ENCODE measurements around a stretch of chr2.

DNA sequence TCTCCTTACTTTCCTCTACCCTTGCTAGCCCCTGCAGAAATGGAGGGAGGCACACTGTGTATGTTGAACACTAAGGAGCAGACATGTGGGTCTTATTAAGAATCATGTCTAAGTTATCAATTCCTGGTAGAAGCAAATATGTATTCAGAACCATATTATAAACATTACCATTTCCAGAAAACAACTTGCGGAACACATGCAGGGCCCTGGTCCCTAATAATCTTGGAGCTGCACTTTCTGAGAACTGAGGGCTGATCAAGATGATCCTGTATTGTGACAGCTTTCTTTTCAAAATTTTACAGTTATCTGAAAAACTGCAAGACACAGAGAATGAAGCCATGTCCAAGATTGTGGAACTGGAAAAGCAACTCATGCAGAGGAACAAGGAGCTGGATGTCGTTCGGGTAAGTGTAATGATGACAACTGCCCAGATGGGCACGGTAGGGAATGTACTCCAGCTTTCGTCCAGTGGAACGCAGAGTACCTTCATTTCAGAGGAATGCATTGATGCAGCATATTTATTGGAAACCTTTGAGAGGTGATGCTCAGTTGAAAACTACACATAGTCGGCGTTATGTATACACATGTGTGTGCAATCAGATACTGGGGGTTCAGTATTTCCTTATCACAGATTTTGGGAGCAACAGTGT lies 100.3 kb downstream of the PRPF40A start:
- PRO-cap = no peak

DNA sequence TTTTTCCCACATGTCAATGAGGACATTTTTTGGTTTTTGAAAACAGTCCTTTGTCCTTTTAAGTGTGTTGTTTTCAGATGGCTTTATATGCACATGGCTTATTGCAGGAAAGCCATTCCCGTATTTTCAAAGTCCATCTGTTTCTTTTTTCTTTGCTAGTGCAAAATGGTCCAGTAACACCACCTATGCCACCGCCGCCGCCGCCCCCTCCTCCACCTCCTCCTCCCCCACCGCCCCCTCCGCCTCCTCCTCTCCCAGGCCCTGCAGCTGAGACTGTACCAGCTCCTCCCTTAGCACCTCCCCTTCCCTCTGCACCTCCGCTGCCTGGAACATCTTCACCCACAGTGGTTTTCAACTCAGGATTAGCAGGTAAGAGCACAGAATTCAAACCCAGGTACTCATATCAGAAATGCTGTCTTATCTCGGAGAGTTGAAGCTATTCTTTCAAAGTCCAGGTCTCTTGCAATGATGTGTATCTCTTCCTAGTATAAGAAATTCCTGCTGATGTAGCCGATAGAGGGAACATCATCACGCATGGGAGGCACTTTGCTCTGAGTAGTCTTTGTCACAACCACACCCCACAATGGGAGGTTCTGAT lies 97.8 kb downstream of the PRPF40A start:
- PRO-cap = no peak

DNA sequence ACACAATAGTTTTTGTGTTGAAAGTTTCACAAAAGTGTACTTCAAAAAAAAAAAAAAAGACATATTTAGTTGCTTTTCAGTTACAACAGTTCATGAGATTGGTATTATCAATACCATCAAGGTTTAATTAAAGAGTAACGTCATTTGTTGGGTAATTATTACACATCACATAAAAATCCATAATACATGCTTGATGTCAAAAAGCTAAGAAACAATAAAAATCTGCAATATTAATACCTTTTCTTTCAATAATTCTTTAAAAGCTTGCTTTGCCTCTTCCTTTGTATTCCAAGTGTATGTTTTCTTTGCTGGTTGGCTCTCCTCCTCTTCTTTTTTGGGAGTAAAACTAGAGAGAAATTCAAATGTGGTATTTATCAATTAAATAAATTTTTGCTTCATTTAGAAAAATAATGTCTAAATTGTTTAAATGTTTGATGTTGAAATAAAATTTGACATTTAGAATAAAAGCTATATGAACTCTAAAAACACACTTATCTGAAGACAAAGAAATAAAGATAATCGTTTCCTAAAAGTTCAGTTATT lies 43.8 kb downstream of the PRPF40A start:
- PRO-cap = no peak

DNA sequence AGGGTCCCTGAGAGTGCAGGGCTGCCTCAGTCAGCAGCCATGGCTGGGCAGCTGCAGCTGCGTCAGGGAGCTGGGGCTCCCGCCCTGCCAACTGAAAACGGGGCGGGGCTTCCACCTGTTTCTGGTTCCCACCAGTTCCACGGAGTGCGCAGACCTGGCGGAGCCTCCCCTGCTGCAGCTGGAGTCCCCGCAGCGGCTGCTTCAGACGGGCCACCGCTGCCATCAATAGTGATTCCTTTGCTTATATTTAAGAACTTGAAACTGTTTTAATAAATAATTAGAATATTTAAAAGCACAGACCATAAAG lies 30.6 kb upstream of the RPRM start:
- PRO-cap = no peak

DNA sequence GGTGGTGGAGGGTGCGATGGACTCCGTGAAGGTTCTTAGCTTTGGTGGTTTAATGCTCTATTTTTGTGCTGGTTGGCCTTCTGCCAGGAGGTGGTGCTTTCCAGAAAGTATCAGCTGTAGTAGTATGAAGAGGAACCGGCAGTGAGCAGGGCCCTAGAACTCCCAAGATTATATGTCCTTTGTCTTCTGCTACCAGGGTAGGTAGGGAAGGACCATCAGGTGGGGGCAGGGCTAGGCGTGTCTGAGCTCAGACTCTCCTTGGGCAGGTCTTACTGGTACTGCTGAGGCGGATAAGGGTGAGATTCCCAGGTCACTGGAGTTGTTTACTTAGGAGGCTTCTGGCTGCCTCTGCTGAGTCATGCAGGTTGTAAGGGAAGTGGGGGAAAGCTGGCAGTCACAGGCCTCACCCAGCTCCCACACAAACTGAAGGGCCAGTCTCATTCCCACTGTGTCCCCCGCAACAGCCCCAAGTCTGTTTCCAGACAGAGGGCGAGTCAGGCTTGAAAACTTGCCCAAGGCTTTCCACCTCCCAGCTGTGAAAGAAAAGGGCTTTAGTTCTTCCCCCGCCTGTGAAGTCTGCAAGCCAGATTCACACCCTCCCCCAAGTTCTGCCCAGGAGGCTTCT lies 248.9 kb downstream of the NR4A2 start:
- PRO-cap = no peak

DNA sequence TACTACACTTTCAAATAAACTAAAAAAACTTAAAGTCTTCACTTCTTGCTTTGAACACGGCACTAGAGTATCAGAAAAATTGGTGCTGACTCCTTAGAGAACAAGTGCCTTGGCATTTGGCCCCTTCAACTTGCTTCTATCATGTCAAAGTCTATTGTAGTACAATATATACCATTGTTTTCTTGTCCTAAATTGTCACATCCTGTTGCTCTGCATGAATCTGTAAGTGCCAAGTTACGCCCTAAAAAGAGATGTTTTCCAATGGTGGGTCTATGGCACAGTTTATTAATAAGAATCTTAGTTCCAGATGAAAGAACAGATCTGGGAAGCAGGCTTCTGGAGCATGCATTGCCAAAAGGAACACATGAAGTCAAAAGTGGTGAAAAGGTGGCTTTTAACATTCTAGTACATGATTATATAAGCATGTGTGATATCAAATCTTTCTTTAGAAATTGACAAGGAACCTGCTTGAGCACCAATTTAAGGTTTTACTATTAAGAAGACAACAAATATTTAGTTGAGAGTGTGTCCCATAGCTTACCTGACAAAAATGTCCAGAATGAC lies 147.7 kb downstream of the NR4A2 start:
- PRO-cap = no peak

GRCh38 chr2:156321976-156322637 lies 10.4 kb downstream of the NR4A2 start:
- PRO-cap = unidirectional peak, plus-strand start at chr2:156322204

- PRO-cap = no peak
Measured at GRCh38 chr2:156326412-156327033, 6.0 kb downstream of the NR4A2 start.

GRCh38 chr2:156331586-156332055 lies 900 bp downstream of the NR4A2 start:
- PRO-cap = bidirectional peak, plus-strand start at chr2:156332290, minus-strand start at chr2:156332000

- PRO-cap = unidirectional peak, minus-strand start at chr2:156437064
Measured at GRCh38 chr2:156436736-156437244, 611 bp downstream of the GPD2 start.

- PRO-cap = bidirectional peak, plus-strand start at chr2:157183263, minus-strand start at chr2:157182984
Measured at GRCh38 chr2:157183161-157183537, 74.4 kb upstream of the GALNT5 start.

GRCh38 chr2:157246828-157247291 lies 10.6 kb upstream of the GALNT5 start:
- PRO-cap = no peak

GRCh38 chr2:157380231-157380562 lies 54.6 kb upstream of the ERMN start:
- PRO-cap = no peak

GRCh38 chr2:157420735-157421681 lies 22.9 kb downstream of the CYTIP start:
- PRO-cap = bidirectional peak, plus-strand start at chr2:157421206, minus-strand start at chr2:157420931

DNA sequence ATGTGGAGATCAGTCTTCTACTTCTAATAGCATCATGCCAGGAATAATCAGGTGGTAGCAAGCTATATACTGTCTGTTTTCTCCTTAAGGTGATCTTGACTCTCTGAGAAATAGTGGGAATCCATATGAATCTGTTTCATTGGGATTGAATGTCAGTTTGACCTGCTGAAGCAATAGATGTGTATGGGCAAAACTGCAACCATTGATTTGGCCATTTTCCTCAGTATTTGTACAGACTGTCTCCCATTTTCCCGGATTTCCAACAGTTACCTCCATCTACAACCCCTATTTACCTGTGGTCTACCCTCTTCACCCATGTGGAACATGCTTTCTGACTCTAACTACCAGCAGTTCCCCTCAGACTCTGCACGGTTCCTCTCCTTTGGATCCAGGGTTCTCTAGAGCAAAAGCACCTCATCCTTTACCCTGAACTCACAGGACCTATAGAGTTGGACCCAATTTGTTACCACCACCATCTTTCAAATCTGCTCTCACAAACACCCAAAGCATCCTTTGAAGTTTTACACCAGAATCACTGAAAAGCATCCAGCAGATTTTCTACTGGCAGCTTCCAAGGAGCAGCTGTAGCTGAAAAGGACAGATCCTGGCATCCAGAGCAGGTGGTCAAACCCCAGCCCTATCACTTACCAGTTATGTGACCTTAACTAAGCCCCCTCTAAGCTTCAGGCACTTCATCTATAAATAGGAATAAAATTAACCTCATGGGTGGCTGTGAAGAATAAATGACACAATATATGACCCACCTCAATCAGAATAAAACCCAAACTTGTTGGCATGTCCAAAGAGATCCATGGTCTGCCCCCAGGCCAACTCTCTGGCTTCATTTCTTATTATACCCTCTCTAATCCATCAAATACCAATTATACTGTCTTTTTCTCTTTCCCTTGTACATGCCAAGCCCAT lies 15.3 kb downstream of the CYTIP start:
- PRO-cap = no peak

GRCh38 chr2:157747991-157748632 lies 119.4 kb upstream of the ACVR1C start:
- PRO-cap = no peak

- PRO-cap = no peak
Measured at GRCh38 chr2:157866970-157867741, 9.0 kb downstream of the ACVR1 start.

GRCh38 chr2:157873812-157874582 lies 2.1 kb downstream of the ACVR1 start:
- PRO-cap = no peak

DNA sequence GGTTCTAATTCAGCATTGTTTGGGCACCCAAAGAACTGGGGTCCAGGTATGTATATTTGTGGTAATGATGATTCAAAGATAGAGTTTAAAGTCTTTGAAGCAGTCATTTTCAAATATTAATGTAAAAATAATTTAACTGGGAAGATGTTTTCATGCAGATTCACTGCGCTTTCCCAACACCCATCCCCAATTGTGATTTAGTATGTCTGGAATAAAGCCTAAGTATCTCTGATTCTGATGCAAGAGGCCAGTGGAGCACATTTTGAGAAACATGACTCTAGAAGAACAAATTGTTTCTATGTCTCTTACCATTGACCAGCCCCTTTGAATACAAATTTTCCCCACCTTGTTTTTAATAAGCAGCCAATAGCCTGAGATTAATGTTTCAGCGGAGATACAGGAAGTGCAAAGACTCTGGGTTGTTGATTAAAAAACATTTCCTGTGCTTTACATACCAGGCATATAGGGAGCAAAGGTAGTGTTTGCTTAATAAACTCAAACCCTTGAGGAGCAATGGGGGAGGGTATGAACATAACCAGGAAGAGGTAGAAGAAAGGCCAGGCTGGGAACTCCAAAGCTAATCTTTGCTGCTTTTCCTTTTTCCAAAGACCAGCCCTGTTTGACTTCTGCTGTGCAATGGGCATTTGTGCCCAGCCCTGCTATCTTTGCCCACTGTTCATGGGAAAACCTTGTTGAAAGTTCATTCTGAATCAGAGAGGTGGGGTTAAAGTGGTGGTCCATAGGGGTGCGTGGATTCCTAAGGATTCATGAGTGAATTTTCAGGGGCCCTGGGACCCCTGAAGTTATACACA lies 29.2 kb downstream of the UPP2 start:
- PRO-cap = no peak

GRCh38 chr2:158191504-158192128 lies 89.9 kb downstream of the UPP2 start:
- PRO-cap = bidirectional peak, plus-strand start at chr2:158191843, minus-strand start at chr2:158191671